ENCODE data around the genes KRT72 and KRT73.

- PRO-cap: no peak
- RAMPAGE, long total RNA: no peak
Measured at GRCh38 chr12:52142600-52142973, 49.2 kb downstream of the KRT80 start.

DNA sequence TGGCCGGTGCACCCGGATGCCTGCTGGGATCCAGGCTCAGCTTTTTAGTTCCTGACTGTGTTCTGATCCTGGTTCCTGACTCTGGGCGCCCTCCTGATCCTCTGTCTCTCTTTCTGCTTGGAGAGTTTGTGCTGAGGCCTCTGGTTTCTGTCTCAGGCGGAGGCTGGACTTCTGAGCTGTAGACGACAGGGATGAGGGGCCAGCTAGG, 16.6 kb downstream of the KRT80 start:
- PRO-cap: no peak
- RAMPAGE, long total RNA: no peak

- PRO-cap: no peak
- RAMPAGE, long total RNA: start-site peak on the minus strand at chr12:52183242-52183302, 7 reads
Measured at GRCh38 chr12:52183198-52184182, 8.3 kb downstream of the KRT80 start.

GRCh38 chr12:52200331-52200671, 8.5 kb upstream of the KRT80 start:
- PRO-cap: no peak
- RAMPAGE, long total RNA: no peak

GRCh38 chr12:52277323-52278202, 3.1 kb downstream of the KRT86 start:
- PRO-cap: no peak
- RAMPAGE, long total RNA: no peak

DNA sequence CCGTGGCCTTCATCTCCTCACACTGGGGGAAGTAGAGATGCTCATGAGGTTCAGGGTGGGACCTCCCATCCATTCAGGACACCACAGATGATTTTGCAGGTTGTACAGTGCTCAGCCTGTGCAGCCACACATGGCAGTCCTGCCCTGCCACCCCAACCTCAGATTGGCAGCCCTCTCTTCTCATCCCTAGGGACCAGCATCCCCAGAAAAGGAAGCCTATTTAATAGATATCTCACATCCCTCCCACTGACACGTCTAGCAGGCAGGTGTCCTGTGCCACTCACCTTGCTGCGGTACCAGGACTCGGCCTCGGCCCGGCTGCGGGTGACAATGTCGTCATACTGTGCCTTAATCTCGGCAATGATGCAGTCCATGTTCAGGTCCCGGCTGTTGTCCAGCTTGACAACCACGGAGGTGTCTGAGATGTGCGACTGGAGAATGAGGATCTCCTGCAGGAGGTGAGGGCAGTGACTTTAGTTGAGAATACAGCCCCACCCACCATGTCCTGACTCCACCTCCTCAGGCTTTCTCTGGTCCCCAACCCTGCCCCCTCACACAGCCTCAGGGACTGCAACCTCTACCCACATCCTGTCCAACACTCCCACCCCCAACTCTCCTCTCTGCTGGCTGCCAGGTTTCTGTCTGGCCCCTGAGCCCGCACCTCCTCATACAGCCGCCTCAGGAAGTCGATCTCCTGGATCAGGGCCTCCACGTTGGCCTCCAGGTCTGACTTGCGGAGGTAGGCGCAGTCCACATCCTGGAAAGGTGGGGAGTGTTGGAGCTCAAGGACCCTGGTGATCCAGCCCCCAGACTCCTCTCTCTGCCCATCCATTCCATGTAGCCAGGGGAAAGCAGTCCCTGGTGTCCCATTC, 3.4 kb downstream of the KRT81 start:
- PRO-cap: no peak
- RAMPAGE, long total RNA: no peak

GRCh38 chr12:52307863-52308938, 13.0 kb downstream of the KRT83 start:
- PRO-cap: bidirectional peak, plus-strand start at chr12:52308427, minus-strand start at chr12:52308239; bidirectional peak, plus-strand start at chr12:52308681, minus-strand start at chr12:52308619
- RAMPAGE, long total RNA: no peak

DNA sequence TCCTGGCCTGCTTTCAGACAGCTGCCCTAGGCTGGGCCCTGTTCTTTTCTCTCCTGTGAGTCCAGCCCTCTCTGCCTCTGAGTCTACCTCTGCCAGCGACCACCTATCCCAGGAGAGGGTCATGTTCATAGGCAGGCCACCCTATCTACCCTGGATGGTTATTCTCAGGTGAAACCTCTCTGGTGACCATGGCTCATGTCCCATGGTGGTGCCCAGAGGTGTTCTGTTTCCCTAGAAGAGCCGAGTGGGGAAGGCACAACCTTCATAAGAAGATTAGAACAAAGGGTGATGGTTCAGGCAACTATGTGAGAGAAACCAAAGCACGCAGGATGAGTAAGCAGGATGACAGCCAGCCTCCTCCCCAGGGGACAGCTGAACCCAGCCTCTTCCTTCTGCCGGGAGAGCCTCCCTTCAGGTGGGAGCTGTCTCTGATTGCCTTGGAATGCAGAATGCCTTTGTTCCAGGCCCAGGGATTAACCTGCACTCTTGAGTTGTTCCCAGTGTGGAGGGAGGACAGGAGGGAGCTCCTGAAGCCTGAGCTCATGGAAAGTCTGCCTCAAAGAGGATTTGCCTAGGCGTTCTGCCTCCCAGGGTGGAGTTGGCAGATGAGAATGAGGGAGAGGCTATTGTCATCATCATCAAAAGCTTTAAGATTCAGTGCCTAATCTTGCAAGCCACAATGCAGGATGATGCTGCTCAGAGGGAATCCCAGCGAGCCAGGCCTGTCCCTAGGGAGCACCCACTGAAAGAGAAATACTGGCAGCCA, 3.5 kb upstream of the KRT6A start:
- PRO-cap: no peak
- RAMPAGE, long total RNA: no peak

DNA sequence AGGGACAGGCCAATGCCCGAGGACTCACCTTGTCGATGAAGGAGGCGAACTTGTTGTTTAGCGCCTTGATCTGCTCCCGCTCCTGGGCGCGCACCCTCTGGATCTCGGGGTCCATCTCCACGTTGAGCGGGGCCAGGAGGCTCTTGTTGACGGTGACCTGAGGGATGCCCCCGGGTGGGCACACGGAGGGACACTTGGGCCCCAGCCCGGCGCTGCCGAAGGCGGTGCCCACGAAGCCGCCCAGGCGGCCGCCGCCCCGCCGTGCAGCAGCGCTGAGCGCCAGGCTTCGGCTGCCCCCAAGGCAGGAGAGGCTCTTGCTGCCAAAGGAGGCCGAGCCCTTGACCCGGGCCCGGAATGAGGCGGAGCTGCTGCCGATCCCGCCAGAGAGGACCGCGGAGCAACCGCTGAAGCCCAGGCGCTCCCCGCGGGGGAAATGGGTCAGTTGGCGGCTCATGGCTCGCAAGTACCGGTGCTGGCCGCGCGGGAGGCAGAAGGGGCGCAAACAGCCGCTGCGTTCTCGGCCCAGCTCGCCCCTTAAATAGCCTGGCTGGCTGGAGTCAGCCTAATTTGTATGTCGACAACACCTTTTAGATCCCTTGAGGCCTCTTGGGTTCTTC, at the start of gene KRT72:
TSS of gene KRT72 (minus strand) at position 465 of the 617 bp plus-strand sequence.
- PRO-cap: no peak
- RAMPAGE, long total RNA: no peak

GRCh38 chr12:52618364-52618992, at the start of gene KRT73:
Gene KRT73, minus strand, starts transcription at chr12:52618559.
- PRO-cap: no peak
- RAMPAGE, long total RNA: no peak

DNA sequence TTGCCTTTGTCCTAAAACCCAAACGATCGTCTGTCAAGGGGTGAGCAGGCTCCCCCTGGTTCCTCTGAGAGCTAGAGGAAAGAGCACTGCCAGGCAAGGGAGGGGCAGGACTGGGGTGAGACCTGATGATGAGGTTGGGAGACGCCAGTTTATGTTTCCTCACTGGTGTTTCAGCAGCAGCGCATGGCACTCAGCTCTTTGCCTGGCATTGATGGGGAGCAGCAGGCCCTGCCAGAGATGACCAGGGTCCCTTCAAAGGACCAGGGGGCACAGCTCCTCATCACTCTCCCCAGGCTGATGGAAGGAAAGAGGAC, 8.0 kb upstream of the KRT2 start:
- PRO-cap: no peak
- RAMPAGE, long total RNA: no peak

GRCh38 chr12:52674854-52675556, 5.2 kb downstream of the KRT1 start:
- PRO-cap: no peak
- RAMPAGE, long total RNA: no peak

GRCh38 chr12:52679614-52680149, 525 bp downstream of the KRT1 start:
- PRO-cap: no peak
- RAMPAGE, long total RNA: start-site peak on the minus strand at chr12:52679759-52679982, 3,063 reads

DNA sequence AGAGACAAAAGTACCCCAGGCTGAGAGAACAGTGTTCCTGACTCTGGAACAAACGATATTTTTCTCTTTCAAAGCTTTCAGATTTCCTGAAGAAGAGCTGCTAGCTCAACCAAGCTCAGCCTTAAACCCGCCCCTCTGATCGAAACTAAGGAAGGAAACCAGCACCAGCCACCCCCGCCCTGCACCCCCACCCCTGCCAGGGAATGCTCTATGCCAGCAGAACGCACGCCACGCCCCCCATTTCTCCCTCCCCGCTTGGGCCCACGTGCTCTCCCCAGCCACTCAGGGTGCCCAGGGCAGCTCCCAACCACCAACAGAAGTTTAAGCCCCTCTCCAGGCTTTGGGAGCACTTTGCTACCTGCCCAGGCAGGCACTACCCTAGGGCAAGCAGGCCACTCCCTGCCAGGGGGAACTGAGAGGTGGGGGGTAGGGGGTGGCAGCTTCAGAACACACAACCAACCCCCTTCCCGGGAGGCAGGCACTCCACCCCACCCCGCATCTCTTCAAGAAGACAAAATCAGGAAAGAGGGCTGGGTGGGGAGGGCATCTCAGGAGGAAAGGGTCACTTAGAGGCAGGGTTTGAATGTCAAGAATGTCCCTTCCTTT, 18.9 kb upstream of the KRT78 start:
- PRO-cap: no peak
- RAMPAGE, long total RNA: no peak

GRCh38 chr12:52903247-52904340, 1.3 kb downstream of the KRT8 start:
- PRO-cap: unidirectional peak, plus-strand start at chr12:52903655; unidirectional peak, minus-strand start at chr12:52903965
- RAMPAGE, long total RNA: no peak

- PRO-cap: no peak
- RAMPAGE, long total RNA: no peak
Measured at GRCh38 chr12:52925750-52926723, 21.2 kb upstream of the KRT8 start.

DNA sequence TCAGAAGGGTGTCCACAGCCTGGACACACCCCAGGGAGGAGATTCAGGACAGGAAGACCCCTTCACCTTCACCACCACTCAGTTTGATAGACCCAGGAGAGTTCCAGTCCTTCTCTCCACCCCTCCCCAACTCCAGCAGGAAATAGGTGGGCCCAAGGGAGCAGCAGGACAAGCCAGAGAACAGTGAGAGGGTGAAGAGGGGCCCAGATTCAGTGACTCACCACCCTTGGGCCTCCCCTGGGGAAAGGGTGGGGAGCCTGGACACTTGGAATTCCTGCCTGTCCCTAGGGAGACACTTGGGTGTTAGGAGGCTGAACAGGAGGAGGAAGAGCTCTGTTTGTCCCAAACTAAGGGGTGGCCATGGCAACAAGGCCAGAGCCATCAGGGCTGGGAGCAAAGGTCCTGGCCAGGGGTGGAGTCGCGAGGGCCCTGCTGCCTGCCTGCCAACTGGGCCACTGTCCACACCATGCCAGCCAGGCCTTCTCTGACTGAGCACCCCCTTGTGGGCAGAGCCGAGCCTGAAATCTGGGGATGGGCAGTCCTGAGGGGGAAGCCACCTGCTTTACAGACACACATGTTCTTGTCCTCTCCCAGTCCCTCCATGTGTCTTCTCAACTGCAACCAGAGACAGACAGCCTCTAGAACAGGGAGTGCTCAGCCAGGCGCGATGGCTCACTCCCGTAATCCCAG, 21.6 kb upstream of the KRT18 start:
- PRO-cap: no peak
- RAMPAGE, long total RNA: no peak

GRCh38 chr12:53041120-53041805, 8.6 kb upstream of the TNS2 start:
- PRO-cap: no peak
- RAMPAGE, long total RNA: no peak

DNA sequence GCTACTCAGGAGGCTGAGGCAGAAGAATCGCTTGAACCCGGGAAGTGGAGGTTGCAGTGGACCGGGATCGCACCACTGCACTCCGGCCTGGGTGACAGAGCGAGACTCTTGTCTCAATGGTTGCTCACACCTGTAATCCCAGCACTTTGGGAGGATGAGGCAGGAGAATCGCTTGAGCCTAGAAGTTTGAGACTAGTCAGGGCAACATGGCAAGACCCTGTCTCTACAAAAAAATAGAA, 6.5 kb upstream of the TNS2 start:
- PRO-cap: no peak
- RAMPAGE, long total RNA: no peak

DNA sequence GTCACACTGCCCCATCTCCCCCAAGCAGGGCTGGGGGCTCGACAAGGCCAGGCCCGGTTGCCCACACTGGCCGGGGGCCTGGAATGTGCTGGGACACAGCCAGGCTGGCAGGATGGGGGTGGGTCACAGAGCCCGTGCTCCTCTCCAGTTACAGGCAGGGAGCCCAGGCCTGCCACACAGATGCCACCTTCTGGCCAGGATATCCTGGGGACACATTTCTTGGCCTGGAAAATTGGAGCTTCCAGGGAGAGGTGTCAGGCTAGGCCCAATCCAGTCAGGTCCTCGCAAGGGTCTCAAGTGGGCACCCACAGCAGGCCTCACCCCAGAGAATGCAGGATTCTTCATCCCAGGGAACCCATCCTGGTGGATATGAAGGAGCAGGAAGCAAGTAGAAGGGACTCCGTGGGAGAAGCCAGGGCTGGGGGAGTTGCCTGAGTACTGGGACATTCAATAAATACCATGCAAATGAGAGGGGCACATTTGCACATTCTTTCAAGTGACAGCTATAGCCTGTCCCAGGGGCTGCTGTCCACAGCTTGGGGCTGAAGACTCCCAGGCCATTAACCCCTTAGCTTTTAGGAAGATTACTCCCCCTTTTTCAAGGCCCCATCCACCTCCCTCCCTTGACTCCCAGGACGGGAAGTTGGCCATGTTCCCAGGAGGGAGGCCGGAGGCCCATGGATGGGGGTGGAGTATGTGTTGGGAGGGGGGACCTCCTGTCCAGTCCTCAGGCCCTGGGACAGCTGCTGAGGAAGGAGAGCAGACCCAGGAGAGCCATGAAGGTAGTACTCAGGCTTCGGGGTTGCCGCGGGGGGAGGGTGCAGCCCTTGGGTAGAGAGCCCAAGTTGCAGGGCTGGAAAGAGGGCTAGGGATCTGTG, 1.2 kb upstream of the TNS2 start:
- PRO-cap: unidirectional peak, minus-strand start at position 369 of the sequence; bidirectional peak, plus-strand start at position 762 of the sequence, minus-strand start at position 429 of the sequence
- RAMPAGE, long total RNA: start-site peak on the plus strand centred at position 744 of the sequence, 37 bp wide, 223 reads

Measured in vagina (tissue), 1 donor.